Stomach (tissue), 7 donors: Measurements from ENCODE around the genes SPC24, ZNF440, ZNF878 and GNG14.

DNA sequence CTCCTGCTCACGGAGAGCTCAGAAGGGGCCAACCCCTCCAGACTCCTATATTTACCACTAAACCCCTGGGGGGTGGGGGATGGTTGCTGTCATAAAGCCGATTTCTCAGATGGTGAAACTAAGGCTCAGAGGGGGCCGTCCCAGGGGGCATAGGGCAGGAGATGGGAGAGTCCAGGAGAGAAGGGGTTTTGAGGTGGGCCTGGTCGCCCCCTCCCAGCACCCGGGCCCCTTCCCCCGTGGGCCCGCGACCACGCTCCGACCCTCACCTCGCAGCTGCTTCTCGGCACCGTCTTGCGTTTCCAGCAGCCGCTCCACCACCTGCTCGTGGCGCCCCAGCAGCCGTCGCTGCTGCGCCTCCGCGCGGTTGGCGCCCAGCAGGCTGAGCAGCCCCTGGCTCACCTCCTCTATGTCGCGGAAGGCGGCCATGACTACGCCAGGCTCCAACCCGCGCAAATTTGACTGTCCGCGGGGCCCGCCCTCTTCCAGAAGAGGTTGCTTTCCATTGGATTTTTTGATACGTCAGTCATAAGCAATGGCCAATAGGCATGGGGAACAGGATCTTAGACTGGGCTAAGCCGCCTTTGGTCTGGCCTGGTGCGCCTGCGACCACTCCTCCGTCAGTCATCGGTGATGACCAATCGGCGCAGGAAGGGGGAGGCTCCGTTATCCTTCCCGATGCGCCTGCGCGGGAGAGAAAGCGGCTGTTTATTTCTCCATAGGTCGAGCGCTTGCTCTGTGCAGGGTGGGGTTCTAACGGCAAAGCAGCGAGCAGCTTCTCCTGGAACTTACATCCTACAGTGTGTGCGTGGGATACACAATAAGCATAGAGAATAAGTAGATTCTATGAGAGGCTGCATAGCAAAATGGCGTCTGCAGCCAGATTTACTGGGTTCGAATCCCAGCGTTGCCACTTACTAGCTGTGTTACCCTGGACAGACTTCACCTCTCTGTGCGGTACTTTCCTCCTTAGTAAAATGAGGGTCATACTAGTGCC, at the start of gene SPC24:
SPC24 (minus strand) TSS at position 432 of the 994 bp plus-strand sequence.
- PRO-cap = bidirectional peak, plus-strand start at position 736 of the sequence, minus-strand start at position 405 of the sequence
- RAMPAGE, long total RNA, 5 experiments = start-site peak on the minus strand in 4 of 5 experiments, centred at positions 354 to 419 of the sequence, 13 to 60 reads per replicate
- RRBS = no CpG with 5 or more reads among the region's 56 CpGs

GRCh38 chr19:11201823-11203022, 4.9 kb upstream of the KANK2 start:
- PRO-cap = no peak
- RAMPAGE, long total RNA, 5 experiments = start-site peak on the minus strand in 2 of 5 experiments, at chr19:11202491-11202673 at its widest, 5 to 22 reads per replicate
- RRBS = 93% methylated on average over 14 of the region's 49 CpGs

DNA sequence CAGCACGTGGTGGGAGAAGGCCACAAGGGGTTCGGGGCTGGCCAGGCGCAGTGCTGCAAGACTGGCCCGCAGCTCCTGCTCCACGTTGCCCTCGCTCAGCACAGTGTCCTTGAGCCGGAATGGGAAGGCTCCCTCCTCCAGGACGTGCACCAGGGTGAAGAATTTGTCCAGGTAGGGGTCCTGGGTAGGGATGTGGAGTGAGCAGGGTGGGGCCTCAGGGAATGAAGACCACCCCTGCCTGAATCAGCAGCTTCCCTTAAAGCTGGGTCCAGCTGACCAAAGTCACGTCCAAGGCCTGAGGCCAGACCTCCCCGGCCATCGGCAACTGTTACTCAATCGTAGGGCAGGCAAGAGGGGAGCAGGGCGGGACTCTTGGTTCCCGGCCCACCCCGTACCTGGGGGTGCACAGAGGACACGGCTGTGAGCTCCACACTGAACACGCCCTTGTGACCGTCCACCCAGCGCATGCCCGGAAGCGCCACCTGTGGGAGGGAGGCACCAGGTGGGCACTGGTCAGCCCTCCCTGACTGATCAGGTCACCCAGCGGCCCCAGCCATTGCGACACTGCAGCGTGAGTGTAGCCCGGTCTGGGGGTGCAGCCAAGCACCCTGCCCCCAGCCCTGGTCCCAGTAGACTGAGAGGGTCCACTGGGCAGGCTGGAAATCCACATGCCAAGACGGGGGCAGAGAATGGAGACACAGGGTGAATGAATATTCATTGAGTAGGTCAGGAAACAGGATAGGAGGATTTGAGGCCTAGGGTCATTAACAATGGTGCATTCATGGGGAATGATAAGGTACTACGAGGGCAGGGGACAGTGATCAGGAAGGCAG, 2.8 kb upstream of the ANGPTL8 start:
- PRO-cap = no peak
- RAMPAGE, long total RNA, 5 experiments = no peak in any of the 5 experiments
- RRBS = 88% methylated on average over 14 of the region's 27 CpGs

- PRO-cap = no peak
- RAMPAGE, long total RNA, 5 experiments = start-site peak on the plus strand in 3 of 5 experiments, at chr19:11351789-11352030 at its widest, 6 to 23 reads per replicate
- RRBS = no CpG with 5 or more reads among the region's 6 CpGs
Measured at GRCh38 chr19:11351669-11352074, 3.6 kb upstream of the PLPPR2 start.

GRCh38 chr19:11376851-11377851, 2.7 kb downstream of the SWSAP1 start:
- PRO-cap = no peak
- RAMPAGE, long total RNA, 5 experiments = no peak in any of the 5 experiments
- RRBS = no CpG with 5 or more reads among the region's 8 CpGs

- PRO-cap = no peak
- RAMPAGE, long total RNA, 5 experiments = no peak in any of the 5 experiments
- RRBS = no CpG with 5 or more reads among the region's 14 CpGs
Measured at GRCh38 chr19:11379381-11379909, 4.7 kb downstream of the EPOR start.

- PRO-cap = unidirectional peak, minus-strand start at chr19:11383512
- RAMPAGE, long total RNA, 5 experiments = no peak in any of the 5 experiments
- RRBS = 3% methylated on average over 15 of the region's 37 CpGs
Measured at GRCh38 chr19:11383366-11383967, 647 bp downstream of the EPOR start.

DNA sequence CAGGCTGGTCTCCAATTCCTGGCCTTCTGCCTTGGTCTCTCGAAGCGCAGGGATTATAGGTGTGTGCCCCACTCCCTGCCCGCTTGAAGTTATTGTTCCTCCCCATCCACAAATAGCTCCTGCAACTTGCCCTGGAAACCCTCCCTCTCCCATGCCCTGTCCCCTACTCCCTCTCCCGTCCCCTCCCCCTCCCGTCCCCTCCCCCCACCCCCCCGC, 1.2 kb downstream of the RGL3 start:
- PRO-cap = no peak
- RAMPAGE, long total RNA, 5 experiments = no peak in any of the 5 experiments
- RRBS = no CpG with 5 or more reads among the region's 6 CpGs

GRCh38 chr19:11442142-11442528, 6.7 kb downstream of the PRKCSH start:
- PRO-cap = no peak
- RAMPAGE, long total RNA, 5 experiments = start-site peak on the plus strand in 2 of 5 experiments, at chr19:11442442-11442454 at its widest, 20 to 37 reads per replicate
- RRBS = no CpG with 5 or more reads among the region's 4 CpGs

DNA sequence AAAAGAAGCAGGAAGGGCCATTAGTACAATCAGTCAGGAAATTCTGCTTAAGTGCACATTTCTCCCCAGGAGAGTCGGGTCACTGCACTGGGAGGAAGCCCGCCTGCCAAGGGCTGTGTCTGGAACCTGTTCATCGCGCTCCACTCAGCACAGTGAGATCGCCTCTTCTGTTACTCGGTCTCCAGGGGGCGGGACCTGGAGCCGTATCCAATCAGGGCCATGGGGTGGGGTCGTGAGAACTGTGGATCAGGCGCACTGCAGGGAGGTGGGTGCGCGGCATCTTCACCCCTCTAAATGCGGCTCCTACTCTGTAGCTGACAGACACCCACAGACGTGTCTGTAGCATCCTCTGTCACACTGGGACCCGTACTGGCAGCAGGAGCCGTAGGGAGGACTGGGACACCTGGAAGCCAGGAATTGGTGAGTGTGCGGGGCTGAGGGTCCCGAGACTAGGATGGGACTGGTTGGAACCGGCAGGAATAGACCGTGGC, 64.9 kb downstream of the ZNF823 start:
- PRO-cap = unidirectional peak, plus-strand start at position 68 of the sequence
- RAMPAGE, long total RNA, 5 experiments = no peak in any of the 5 experiments
- RRBS = no CpG with 5 or more reads among the region's 20 CpGs

- PRO-cap = no peak
- RAMPAGE, long total RNA, 5 experiments = no peak in any of the 5 experiments
- RRBS = no CpG with 5 or more reads among the region's 2 CpGs
Measured at GRCh38 chr19:11736624-11737173, 2.0 kb downstream of the ZNF823 start.

DNA sequence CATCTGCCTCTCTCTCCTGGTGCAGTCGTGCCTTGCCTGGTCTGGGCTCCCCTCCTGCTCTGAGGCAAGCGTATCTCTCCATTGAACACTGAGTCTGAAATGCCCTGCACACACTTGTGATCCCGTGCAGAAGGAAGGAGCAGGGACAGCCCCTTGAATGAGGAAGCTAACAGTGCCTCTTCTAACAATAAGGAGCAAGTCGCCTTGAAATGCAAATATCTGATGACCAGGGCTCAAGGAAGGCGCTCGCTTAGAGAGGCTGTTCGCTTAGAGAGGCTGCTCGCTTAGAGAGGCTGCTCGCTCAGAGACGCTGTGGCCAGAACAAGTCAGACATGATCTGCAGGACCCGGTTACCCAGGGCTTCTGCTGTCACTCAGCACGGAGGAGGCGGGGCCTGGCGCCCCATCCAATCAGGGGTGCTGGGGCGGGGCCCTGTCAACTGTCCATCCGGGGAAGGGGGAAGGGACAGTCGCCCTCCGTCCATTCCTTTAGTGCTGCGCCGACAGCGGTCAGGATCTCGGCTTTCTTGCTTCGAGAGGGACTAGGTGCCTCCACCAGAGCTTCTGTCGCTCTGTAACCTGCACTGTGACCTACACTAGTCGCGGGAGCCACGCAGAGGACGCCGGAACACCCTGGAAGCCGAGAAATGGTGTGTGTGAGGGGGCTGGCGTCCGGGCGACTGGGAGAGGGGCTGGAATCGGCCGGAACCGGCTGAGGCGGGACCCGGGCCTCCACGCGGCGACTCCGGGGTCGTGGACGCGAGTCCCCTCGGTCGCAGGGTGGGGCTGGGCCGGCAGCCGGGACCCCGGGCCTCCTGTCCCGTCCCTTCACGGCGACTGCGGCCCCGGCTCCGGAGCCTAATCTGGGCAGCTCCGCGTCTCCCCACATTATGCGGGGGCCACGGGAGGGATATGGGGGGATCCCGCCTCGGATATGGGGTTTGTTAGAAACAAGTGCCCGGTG, at the start of gene ZNF440:
ZNF440 (plus strand) TSS at position 472 of the 963 bp plus-strand sequence.
- PRO-cap = bidirectional peak, plus-strand start at position 218 of the sequence, minus-strand start at position 90 of the sequence; bidirectional peak, plus-strand start at position 483 of the sequence, minus-strand start at position 328 of the sequence
- RAMPAGE, long total RNA, 5 experiments = start-site peak on the plus strand in 4 of 5 experiments, centred at positions 473 to 612 of the sequence, 9 to 75 reads per replicate
- RRBS = 2% methylated on average over 20 of the region's 63 CpGs

GRCh38 chr19:12052395-12053251, at the start of gene ZNF878:
ZNF878 (minus strand) TSS chr19:12052961.
- PRO-cap = bidirectional peak, plus-strand start at chr19:12053100, minus-strand start at chr19:12052961
- RAMPAGE, long total RNA, 5 experiments = no peak in any of the 5 experiments
- RRBS = 8% methylated on average over 2 of the region's 53 CpGs

GRCh38 chr19:12272224-12272539, 22.5 kb downstream of the ZNF44 start:
- PRO-cap = no peak
- RAMPAGE, long total RNA, 5 experiments = no peak in any of the 5 experiments
- RRBS = no CpG with 5 or more reads among the region's 7 CpGs

DNA sequence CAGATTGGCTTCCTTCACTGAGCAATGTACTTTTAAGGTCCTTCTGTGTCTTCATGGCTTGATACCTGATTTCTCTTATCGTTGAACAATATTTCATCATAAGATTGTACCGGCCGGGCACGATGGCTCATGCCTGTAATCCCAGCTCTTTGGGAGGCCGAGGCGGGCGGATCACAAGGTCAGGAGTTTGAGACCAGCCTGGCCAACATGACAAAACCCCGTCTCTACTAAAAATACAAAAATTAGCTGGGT, 4.6 kb downstream of the ZNF791 start:
- PRO-cap = no peak
- RAMPAGE, long total RNA, 5 experiments = no peak in any of the 5 experiments
- RRBS = no CpG with 5 or more reads among the region's 8 CpGs

GRCh38 chr19:12666038-12666606, 420 bp downstream of the MAN2B1 start:
- PRO-cap = no peak
- RAMPAGE, long total RNA, 5 experiments = no peak in any of the 5 experiments
- RRBS = no CpG with 5 or more reads among the region's 17 CpGs

DNA sequence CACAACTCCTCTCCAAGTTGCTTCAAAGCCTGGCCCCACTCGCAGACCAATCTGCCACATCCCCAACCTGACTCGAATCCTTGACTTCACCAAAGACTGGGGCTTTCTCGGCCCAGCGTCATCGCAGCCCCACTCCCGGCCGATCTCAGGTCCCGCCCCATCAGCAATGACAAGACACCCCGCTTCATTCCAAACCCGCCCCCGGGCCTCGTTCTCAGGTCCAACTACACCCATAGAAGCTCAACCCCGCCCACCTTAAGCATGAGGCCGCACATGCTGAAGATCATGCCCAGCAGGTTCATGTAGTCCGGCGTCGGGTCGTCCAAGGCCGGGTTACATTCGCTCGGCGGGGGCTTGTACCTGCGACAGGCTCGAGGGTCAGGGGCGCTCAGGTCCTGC, 342 bp downstream of the WDR83OS start:
- PRO-cap = no peak
- RAMPAGE, long total RNA, 5 experiments = start-site peak on the minus strand in 1 of 5 experiments, centred at position 299 of the sequence, 25 reads per replicate
- RRBS = 2% methylated on average over 15 of the region's 25 CpGs

DNA sequence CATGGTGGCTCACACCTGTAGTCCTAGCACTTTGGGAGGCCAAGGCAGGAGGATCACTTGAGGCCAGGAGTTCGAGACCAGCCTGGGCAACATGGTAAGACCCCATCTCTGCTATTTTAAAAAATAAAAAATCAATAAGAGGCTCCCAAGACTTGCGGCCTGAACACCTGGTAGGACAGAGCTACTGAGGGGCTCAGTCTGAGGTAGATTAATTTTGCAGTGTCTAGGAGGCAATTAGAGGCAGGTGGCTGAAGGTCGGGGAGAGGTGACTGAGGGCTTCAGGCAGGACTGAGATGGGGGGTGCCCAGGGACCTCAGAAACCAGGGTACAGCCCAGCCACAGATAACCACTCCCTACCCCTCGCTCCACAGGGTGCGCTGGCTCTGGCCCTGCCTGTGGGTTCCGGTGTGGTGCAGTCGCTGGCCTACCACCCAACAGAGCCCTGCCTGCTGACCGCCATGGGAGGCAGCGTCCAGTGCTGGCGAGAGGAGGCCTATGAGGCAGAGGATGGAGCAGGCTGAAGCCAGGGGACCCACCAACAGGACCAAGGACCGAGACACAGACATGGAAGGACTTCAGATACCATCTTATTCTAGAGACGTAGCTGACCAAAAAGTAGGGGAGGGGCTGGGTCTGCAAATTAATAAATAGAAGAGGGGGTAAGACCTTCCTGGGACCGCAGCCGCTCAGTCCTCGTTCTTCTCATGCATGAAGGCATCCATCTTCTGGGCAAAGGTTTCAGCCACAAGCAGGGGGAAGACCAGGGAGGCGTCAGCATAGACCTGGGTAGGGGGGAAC, 6.1 kb upstream of the WDR83OS start:
- PRO-cap = no peak
- RAMPAGE, long total RNA, 5 experiments = start-site peak on the plus strand in 1 of 5 experiments, centred at position 418 of the sequence, 12 reads per replicate
- RRBS = no CpG with 5 or more reads among the region's 16 CpGs

- PRO-cap = no peak
- RAMPAGE, long total RNA, 5 experiments = no peak in any of the 5 experiments
- RRBS = no CpG with 5 or more reads among the region's 5 CpGs
Measured at GRCh38 chr19:12687586-12688028, at the start of gene GNG14. GNG14 (plus strand) TSS chr19:12687998.

DNA sequence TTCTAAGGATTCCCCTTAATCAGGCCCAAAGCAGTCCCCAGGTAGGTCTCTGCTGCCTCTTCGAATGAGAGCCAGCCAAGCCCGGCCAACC, 2.3 kb downstream of the TNPO2 start:
- PRO-cap = no peak
- RAMPAGE, long total RNA, 5 experiments = no peak in any of the 5 experiments
- RRBS = no CpG with 5 or more reads among the region's 2 CpGs